GM19240 (cell line): ENCODE measurements around the gene APEX1.

DNA sequence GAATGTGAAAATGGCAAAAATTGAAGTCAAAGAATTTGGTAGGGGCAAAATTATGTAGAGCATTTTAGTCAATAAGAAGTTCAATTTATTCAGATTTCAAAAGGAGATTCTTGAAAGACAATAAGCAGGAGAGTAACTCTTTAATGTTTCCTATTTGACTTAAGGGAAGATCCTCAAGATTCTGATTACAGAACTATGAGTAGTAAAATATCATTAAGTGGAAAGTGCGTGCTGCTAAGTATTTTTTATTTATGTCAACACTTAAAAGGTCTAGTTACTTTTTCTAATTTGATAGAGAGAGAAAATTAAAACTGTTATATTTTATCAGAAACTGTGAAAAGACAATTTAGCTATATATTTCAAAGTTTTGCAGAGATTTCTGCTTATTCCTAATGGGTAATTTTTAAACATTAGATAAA is 6.6 kb downstream of the OR4N5 start:
- RRBS: no CpG with 5 or more reads among the region's 1 CpG

DNA sequence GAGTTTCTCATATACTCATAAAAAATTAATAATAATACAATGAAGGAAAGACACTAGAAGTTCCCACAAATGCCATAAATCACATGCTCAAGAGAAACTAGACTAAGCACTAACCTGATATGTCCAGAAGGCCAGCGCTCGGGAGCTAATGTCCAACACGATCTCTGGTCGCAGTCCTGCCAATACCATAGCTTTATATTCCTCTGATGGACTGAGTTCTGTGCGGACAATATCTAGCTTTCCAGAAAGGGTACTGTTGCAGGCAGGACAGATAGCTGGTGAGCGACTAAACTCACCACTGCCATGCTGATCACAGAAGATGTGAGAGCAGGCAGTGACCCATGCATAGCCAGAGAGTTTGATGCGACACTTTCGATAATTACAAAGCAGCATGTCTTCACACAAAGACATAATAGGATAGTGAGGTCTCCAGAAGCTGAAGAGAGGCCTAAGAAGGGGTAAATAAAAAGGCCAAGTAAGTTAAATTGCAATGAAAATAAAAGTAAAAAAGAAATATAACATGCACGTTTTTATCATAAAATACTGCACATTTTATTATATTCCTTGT is 10.4 kb upstream of the TTC5 start:
- RRBS: no CpG with 5 or more reads among the region's 9 CpGs

- RRBS: no CpG with 5 or more reads among the region's 16 CpGs
Observed at GRCh38 chr14:20448490-20449293, 5.9 kb downstream of the OSGEP start.

GRCh38 chr14:20455127-20455990 is at the start of gene APEX1:
Gene APEX1 (plus strand): TSS chr14:20455226.
- RRBS: no CpG with 5 or more reads among the region's 52 CpGs

- RRBS: no CpG with 5 or more reads among the region's 4 CpGs
Observed at GRCh38 chr14:20489390-20489942, 20.3 kb downstream of the PNP start.

GRCh38 chr14:20602560-20602844 is 11.3 kb upstream of the RNASE12 start:
- RRBS: no CpG with 5 or more reads among the region's 3 CpGs

DNA sequence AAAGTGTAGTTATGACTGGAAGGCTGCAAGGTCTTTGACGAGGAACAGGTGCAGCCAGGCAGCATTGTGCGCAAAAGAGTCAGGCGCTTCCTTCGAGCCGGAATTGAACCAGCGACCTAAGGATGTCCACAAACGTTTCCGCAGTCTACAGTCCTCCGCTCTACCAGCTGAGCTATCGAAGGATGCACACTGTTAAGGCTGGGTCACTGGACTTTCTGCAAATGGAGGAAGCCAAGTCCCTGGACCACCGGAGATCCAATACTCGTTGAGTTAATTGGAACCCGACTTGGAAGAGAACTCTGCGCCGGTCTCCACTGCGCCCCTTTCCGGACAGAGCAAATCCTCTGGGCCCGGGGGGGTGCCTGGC is 18.4 kb upstream of the OR6S1 start:
- RRBS: 71% methylated on average over 5 of the region's 18 CpGs

- RRBS: no CpG with 5 or more reads among the region's 7 CpGs
Observed at GRCh38 chr14:20685042-20685485, 704 bp downstream of the RNASE4 start.

- RRBS: 72% methylated on average over 4 of the region's 14 CpGs
Observed at GRCh38 chr14:21003815-21004364, 4.8 kb downstream of the SLC39A2 start.

GRCh38 chr14:21023848-21024514 is 880 bp downstream of the NDRG2 start:
- RRBS: 13% methylated on average over 2 of the region's 15 CpGs

DNA sequence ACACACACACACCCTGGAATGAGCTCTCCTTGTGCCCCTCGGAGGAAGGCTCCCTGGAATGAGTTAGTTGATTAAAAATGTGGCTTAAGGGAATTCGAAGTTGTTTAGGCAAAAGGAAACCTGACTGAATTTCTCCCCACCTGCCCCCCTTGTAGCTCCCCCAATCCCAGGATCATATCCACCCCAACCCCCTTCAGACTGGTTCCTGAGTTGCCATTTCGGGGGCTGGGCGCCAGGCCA is 1.2 kb upstream of the NDRG2 start:
- RRBS: no CpG with 5 or more reads among the region's 4 CpGs

GRCh38 chr14:21056573-21056907 is 1.1 kb upstream of the RNASE8 start:
- RRBS: no CpG with 5 or more reads among the region's 3 CpGs

DNA sequence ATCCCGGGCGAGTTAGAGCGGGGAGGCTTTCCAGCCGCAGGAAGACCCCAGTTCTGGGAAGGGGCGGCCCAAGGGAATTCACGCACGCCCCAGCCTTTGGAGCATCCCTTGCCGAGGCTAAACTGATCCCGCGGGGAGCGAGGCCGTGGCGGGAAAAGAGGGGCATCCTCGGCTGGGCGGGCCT is 368 bp upstream of the ARHGEF40 start:
- RRBS: 4% methylated on average over 1 of the region's 15 CpGs

DNA sequence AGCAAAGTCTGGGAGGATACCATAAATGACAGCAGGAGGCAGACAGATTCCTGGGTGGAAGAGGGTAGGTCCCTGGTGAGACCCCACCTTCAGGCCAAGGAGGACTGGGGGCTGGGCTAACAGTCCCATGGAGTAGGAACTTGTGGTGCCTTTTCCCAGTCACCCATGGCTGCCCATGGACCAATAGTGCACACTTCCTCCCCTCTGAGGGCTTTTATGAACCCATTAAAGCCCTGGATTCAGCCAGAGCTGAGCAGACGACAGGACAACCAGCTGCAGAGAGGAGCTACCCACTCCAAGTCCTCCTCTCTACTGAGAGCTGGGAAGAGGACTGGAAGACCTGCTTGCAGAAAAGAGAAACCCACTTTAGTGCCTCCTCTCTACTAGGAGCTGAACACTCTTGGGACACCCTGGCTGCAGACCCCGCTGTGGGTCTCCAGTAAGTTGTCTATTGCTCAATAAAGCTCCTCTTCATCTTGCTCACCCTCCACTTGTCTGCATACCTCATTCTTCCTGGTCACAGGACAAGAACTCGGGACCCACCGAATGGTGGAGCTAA is 36.7 kb upstream of the OR5AU1 start:
- RRBS: no CpG with 5 or more reads among the region's 4 CpGs

DNA sequence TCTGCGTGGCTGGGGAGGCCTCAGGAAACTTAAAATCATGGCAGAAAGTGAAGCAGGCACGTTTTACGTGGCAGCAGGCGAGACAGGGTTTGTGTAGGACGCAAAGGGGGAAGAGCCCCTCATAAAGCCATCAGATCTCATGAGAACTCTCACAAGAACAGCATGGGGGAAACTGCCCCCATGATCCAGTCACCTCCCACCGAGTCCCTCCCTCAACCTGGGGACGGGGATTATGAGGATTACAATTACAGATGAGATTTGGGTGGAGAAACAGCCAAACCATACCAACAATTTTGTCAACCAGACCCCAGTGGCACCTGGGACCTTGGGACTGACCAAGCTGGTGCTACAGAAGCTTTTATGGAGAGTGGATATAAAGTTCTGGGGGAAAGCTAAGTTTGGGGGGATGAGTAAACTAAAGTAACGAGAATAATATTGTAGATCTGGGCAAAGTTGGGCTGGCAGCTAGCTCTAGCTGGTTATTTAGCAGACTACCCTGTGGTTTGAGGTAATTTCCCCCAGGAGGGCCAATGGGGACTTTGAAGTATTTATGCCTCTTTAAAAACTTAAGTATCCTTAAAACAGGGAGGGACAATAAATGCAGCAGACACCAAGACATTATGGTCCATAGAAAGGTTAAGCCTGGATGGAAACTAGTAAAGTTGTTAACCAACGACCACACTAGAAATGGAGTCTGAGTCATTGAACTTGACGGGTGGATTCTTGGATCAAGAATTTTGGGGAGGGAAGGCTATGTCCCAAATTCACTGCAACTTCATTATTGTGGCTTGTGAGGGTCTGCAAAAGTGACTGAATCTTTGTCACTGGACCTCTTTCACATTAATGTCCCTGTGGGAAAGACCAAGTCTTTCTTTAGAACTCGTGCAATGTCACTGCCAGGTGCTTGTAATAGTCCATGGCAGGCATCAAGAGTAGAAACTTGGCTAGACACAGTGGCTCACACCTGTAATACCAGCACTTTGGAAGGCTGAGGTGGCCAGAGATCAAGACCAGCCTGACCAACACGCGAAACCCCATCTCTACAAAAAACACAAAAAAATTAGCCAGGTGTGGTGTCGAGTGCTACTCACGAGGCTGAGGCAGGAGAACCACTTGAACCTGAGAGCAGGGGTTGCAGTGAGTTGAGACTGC is 48.4 kb upstream of the OR5AU1 start:
- RRBS: no CpG with 5 or more reads among the region's 15 CpGs

- RRBS: no CpG with 5 or more reads among the region's 6 CpGs
Observed at GRCh38 chr14:21239833-21240487, 29.3 kb downstream of the HNRNPC start.

- RRBS: no CpG with 5 or more reads among the region's 9 CpGs
Observed at GRCh38 chr14:21248604-21249474, 20.4 kb downstream of the HNRNPC start.

DNA sequence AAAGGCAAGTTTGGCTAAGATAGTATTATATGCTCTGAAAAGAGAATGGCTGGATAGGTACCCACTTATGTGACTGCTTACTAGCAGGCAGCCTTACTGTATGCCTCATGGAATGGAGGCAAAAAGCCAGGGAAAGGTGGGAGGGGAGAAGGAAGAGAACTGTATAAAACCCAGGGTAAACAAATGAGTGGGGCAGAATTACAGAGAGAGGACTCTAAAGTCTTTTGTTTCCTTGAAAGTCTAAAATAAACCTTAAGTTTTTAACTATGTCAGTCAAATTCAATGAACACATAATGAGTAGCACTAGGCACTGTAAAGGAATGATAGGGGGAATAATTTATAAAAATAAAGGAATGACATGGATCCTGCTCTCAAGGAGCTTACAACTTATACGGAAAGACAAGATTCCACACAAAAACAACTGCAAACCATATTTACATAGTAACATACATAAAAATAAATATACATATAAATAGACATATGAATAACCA is 3.3 kb upstream of the CHD8 start:
- RRBS: no CpG with 5 or more reads among the region's 1 CpG

DNA sequence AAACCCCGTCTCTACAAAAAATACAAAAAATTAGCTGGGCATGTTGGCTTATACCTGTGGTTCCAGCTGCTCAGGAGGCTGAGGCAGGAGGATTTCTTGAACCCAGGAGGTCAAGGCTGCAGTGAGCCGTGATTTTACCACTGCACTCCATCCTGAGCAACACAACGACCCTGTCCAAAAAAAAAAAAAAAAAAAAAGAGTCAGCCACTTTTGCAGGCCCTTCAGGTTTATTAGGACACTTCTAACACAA is 269 bp downstream of the OR4E1 start:
- RRBS: no CpG with 5 or more reads among the region's 3 CpGs